Heart (tissue), 3 donors: Measurements from ENCODE around the gene HOXA4.

GRCh38 chr7:26417354-26418478 is 126.1 kb downstream of the SNX10 start:
- RAMPAGE, long total RNA, 2 experiments = no peak in any of the 2 experiments

- RAMPAGE, long total RNA, 2 experiments = no peak in any of the 2 experiments
Observed at GRCh38 chr7:27106223-27107241, 4.0 kb upstream of the HOXA2 start.

DNA sequence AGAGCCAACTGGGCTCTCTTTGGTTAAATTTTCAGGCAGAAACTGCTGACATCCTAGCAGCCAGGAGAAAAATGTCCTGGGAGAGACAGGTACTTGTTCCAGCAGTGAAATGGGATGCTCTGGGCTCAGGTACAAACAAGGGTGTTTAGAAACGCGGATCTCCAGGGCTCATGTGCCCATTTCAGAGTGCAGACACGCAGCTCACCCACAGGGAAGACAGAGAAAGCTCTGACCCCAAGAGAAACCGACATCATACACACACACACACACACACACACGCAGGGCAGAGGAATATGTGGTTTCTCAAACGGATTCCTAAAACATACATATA is 12.0 kb upstream of the HOXA2 start:
- RAMPAGE, long total RNA, 2 experiments = no peak in any of the 2 experiments

DNA sequence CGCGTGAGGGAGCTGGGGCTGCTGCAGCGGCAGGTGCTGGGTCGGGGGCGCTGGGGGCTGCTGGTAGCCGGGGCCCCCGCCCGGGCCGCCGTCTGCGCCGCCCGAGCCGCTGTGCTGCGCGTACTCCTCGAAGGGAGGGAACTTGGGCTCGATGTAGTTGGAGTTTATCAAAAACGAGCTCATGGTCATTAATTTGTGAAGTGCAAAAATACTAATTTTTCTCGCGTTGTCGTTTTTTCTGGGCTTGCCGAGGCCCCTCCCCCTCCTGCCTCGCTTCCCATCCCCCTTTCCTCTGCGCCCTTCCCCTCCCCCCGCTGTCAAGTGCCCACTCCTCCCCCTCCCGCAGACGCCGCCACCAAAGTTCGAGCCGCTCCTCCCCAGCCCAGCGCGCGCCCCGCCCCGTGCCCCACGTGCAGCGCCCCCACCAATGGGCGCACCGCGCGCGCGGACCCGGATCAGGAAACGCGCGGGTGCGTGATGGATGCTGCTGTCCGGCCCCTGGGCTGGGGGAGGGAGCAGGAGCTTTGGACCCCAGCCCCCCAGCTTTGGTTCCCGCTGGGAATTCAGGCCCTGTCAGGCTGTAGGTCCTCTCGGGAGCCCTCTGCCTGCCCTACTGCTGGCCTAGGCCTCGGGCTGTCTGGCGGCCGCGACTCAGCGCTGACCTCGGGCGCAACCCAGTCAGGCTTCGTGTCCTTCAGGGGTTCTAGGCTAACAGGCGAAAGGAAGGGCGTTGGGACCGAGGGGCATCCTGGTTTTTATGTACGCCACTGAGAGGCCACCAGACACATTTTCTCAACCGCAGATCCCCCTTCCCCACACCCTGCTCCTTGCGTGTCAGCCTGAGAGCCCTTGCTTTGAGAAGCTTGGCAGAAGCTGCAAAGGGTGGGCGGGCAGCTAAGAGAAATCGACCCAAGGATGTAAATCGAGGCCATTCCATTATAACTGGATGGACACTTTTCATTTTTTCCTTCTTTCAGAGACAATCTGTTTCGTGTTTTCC is at the start of gene HOXA4:
Gene HOXA4, minus strand, starts transcription at position 213 of the 1,000 bp plus-strand sequence.
- RAMPAGE, long total RNA, 2 experiments = no peak in any of the 2 experiments

DNA sequence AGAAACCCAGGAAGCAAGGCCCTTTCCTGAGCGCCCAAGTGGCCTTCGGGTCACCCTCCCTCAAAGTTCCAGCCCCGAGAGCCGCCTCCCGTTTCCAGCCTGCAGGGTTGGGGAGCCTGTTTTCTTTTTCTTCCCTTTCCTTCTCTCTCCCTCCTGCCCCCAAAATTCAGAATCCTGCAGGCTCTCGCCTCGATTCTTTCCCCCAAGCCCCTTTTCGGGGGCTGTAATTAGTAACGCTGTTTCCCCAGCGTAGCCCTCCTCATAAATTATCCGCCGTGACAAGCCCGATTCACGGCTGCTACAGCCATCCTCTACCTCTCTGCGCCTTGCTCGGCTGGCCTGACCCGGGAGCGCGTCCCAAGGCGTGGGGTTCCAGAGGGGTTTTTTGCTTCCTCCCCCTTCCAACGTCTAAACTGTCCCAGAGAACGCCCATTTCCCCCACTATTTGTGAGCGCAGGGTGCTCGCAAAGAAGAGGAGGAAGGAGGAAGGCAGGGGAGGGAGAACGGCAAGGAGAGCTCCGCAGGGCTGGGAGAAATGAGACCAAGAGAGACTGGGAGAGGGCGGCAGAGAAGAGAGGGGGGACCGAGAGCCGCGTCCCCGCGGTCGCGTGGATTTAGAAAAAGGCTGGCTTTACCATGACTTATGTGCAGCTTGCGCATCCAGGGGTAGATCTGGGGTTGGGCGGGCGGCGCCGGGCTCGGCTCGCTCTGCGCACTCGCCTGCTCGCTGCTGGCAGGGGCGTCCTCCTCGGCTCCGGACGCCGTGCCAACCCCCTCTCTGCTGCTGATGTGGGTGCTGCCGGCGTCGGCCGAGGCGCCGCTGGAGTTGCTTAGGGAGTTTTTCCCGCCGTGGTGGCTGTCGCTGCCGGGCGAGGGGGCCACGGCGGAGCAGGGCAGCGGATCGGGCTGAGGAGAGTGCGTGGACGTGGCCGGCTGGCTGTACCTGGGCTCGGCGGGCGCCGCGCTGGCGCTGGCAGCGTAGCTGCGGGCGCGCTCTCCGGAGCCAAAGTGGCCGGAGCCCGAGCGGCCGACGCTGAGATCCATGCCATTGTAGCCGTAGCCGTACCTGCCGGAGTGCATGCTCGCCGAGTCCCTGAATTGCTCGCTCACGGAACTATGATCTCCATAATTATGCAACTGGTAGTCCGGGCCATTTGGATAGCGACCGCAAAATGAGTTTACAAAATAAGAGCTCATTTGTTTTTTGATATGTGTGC is 662 bp downstream of the HOXA5 start:
- RAMPAGE, long total RNA, 2 experiments = no peak in any of the 2 experiments

DNA sequence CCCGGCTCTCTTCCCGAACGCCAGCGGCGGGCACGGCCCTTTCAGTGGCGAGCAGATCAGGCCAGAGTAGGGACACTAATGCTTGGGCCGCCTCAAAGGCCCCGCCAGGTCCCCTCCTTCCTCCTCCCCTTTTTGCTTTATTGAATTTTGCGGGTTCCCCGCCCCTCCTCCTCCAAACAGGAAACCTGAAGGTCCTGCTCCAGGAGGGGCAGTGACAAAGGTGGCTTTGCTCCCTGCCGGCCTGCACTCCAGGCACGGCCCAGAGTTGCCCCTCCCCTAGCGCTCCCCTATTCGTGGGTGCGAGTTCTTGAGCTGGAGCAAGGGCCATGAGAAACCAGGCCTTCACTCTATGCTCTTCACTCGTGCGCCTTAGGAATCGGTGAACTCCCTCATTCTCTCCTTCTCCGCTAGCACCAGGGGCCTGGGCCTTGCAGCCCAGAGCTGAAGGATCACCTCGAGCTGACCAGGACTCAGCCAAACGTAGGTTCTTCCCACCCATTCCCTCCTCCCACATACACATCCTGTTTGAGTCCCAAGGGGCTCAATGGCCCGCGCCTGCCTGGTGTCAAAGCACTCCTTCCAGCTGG is 543 bp upstream of the HOXA6 start:
- RAMPAGE, long total RNA, 2 experiments = no peak in any of the 2 experiments

DNA sequence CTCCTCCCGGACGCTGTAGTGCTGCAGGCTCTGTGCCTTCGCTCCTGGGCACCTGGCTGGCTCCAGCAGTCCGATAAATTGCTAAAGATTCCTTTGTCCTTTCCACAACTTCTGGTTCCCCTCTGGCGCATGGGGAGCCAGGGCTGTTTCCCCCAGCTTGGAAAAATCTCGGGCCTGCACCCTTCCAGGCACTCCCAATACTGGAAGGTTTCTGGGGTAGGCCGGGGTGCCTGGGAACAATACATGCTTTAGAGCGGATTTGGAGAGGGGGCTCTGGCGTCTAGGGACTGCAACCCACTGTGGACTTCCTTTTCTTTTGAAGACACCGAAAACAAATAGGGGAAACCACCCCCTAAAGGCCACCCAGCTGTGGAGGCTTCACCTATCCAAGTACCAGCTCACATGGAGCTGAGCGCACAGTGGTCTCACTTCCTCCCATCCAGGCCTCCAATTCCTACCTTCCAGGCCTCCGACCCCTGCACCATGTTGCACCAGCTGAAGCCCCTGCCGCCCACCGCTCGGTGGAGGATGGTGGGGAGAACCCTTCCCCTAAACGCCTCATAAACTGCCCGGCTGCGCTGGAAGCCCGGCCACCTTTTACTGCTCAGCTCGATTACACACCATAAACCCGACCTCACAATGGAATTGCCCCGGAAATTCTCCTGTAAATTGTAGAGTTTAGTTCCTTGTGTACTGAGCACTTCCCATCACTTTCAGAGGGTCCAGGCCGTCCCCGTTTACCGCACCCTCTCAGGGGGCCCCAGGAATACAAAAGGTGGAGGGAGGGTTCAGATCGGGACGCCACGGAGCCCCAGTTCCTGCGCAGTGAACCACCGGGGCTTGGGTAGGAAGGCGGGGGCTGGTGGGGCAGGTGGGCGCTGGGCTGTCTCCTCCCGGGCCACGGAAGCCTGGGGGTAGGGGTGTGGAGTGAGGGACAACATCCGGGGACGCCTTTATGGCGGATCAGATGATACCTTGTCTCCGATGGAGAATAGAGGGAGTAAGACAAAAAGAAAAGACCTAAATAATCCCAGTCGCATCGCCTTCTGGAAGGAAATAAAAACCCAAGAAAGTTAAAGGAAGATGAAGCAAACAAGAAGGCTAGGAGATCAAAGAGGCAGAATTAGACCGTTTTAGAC is 1.3 kb upstream of the HOXA7 start:
- RAMPAGE, long total RNA, 2 experiments = no peak in any of the 2 experiments

DNA sequence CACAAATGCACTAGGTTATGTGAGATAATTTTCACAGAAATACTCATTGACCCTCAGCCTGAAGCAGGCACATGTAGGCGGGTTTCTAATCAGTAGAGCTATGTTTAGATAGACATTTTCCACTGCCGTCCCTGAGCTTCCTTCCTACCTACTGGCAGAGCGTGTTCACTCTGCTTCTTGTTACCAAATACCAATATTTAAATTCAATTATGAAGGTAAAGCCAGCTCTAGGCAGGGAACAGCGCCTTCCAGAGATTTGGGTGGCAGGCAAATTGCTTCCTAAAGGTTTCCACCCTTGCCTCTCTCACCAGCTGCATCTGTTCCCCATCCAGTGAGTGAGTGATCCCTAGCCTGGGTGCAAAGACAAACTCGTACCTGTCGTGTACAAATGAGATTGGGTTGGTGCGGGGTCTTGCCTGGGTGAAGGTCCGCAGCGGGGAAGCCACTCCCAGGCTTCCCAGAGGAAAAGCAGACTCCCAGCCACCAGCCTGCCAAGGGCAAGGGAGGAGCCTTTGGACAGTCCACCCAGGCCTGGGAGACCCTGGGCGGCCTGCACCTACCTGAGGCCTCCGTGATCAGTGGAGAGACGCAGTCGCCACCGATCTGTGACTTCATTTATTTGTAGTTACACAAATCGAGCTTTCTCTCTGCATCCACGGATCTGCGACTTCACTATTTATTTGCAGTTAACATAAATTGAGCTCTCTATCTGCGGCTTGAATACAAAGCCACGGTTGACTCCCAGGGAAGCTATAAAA is 2.7 kb upstream of the HOXA7 start:
- RAMPAGE, long total RNA, 2 experiments = no peak in any of the 2 experiments

DNA sequence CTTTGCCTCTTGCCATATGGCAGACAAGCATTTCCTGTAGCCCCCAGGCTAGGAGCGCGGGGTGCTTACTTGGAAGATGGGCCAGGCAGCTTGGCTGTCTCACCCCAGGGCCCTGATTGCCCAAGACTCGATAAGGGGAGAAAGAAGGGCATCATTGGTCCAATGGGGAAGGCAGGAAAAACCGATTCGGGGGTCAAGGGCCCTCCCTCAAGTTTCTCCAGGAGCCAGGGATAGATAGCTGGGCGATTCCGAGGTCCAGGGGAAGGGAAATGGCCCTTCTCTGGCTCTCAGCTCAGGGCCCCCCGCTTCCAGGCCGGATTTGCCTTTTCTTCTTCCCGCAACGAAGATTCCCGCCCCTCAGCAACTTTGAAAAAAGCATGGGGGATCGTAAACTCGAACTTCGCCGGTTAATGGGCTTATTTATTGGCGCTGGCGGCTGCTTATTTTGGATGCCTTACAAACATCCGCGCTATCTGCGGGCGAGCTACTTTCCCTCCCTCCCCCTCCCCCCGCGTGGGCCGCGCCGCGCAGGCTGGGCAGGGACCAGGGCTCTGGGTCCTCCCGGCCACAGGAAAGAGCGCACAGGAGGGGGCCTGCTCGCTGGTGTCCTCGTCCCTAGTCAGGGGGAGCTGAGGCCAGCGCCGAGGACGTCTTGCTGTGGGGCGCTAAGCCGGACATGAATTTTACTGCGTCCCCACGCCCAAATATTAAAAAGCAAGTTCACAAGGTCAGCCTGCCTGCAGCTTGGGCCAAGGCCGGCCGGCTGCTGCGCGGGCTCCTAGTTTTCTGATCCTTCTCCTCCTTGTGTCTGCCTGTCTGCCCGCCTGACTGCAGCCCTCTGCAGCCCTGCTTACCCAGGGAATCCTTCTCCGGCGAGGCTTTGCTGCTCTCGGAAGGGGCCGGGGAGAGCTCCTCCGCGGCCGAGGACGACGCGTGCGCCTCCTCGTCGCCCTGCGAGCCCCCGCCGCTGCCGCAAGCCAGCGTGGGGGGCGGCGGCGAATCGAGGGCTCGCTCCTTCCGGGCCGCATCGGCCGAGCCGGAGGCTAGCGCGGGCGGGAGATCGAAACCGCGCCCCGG is 1.3 kb downstream of the HOXA10 start:
- RAMPAGE, long total RNA, 2 experiments = no peak in any of the 2 experiments

- RAMPAGE, long total RNA, 2 experiments = no peak in any of the 2 experiments
Observed at GRCh38 chr7:27243774-27244205, 1.2 kb downstream of the EVX1 start.

DNA sequence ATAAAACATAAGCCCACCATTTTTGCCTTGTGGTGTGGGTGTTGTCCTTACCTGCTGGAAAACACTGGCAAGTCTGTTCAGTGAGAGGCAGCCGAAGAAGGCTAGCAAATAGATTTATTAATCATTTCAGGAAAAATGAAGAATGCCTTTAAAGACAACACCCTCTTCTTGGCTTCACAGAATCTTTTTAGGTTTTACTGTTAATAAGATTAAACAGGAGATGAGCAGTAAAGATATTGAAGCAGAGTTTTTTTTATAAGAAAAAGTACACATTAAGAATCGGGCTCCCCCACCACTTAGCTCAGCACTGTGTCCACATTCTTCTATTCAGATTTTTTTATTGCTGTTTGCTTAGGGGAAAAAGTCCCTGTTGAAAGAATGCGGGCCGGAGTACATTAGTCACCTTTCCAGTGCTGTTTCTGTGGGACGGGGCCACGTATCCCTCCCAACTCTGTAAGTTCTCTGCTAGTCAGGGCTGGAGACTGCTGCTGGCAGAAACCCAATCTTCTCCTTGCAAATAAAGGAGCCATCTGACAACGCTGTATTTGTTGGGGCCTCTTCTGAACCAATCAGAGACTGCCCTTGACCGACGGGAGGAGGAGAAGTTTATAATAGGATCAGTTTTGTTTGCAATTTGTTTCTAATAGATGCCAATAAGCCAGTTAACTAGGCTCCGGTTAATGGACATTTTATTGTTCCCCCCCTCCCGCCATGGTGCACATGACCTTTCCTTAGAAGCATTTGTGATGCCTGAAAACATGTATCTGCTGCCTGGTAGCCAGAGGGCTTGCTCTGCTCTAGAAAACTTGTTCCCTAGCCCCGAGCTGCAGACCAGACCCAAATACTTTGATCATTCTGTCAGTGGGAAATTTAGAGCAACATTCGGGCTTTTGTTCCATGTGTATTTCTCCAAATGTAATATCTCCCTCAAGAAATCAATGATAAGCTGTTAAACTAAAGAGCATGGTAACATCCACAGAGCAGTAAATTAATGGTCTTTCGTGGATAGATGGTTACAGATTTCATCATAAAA is 104.4 kb downstream of the EVX1 start:
- RAMPAGE, long total RNA, 2 experiments = no peak in any of the 2 experiments

- RAMPAGE, long total RNA, 2 experiments = no peak in any of the 2 experiments
Observed at GRCh38 chr7:27423320-27423796, 180.8 kb downstream of the EVX1 start.

GRCh38 chr7:27512894-27513138 is 149.9 kb downstream of the HIBADH start:
- RAMPAGE, long total RNA, 2 experiments = no peak in any of the 2 experiments

GRCh38 chr7:27602635-27603124 is 60.0 kb downstream of the HIBADH start:
- RAMPAGE, long total RNA, 2 experiments = no peak in any of the 2 experiments

DNA sequence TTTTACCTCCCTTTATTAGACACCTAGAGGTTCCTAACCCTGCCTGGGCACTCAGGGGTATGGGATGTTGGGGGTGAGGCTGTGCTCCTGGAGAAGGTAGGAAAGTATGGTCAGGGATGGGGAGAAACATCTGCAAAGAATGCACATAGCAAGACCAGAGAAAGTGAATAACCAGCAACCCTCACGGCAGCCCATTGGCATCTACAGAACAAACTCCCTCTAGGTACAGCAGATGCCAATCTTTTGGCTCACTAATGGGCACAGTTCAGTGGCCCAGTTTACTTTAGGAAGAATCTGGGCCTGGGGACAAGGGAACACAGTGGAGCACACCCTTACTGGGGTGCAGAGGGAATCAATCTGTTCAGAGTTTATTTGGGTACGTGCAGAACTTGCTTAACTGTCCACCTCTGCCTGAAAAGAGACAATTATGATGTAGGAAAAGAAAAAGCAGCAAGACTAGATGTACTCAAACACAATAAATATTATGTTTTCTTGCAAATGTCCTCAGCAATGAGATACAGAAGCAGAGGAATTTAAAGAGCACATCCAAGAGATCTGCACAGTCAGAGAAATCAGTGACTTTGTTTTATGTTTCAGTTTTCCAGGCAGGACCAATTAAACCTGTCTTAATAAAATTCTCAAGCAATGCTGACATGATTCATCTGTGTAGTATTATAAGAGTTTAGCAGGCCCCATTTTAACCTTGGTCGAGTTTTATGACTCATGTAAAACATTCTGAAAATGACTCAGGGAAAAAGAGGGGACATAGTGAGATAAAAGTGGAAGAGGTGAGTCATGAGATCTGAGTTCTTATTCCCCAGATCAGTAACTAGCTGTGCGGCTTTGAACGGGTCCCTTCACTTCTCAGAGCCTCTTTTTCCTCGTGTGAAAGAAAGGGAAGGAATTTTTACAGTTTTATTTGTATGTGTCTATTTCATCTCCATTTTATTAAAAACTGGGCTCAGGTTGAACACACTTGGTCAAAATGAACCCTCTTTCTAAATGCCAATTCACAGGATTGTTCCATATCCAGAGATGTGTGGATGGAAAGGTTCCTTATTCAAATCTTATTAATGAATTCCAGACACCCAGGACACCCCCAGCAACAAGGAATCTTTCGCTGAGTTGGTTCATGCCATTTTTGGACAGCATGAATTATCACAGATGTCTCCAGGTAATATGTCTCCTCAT is 143.5 kb downstream of the JAZF1 start:
- RAMPAGE, long total RNA, 2 experiments = no peak in any of the 2 experiments

DNA sequence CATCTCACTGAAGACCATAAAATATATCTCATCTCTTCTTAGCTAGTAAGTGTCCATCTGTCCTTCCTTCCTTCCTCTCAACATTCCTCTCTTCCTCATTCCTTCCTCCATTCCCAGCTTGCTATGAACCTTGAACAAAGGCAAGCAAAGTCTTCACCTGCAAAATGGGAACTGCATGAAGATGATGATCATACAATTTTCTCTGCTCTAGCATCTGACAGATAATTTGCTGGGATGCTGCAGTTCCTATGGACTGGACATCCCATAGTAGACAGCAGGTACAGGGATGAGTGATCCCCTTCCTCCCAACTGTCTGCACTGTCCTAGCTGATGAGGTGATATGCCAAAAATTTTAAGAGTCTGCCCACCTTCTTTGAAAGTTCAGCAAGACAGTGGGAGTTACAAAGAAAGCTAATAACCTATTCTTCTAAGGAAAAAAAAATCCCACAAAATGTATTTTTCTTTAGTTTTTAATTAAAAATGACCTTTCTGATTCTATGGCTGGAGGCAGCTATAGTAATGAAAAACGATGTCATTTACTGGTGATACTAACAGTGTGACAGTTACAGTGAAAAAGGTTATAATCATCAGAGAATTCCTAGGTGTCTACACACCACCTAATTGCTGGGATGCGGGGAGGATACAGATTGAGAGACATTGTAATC is 136.3 kb downstream of the JAZF1 start:
- RAMPAGE, long total RNA, 2 experiments = no peak in any of the 2 experiments

DNA sequence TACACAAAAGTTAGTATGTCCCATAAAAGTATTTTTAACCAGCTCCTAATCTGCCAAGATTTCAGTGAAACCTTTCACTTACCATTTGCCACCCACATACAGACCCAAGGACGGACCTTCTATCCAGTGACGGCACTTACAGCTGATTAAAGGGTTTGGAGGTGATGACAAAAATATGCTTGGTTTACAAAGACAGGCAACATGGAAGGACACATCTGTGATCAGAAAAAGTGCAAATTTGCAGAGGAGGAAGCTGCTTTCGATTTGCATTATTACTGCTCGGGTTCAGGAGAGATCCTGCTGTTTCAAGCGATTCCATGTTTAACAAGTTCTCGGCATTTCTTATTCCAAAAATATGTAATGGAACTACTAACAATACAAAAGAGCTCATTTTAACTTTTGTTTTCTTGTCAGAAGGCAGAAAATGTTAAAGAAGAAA is 109.0 kb downstream of the JAZF1 start:
- RAMPAGE, long total RNA, 2 experiments = no peak in any of the 2 experiments

DNA sequence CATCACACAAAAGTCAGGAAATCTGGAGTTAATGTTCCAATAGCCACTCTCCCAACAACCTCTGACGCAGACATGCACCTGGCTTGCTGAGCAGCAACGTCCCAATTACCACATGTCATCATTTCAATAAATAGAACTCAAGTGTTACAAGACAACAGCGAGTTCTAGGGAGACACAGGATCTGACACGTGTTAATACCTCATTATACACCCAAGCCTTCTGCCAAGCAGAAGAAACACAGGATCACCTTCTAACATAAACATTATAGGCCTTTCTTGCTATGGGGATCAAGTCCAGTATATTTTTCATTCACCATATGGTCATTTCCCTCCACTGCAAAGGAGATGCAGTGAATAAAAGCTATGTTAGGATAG is 74.3 kb downstream of the JAZF1 start:
- RAMPAGE, long total RNA, 2 experiments = no peak in any of the 2 experiments

DNA sequence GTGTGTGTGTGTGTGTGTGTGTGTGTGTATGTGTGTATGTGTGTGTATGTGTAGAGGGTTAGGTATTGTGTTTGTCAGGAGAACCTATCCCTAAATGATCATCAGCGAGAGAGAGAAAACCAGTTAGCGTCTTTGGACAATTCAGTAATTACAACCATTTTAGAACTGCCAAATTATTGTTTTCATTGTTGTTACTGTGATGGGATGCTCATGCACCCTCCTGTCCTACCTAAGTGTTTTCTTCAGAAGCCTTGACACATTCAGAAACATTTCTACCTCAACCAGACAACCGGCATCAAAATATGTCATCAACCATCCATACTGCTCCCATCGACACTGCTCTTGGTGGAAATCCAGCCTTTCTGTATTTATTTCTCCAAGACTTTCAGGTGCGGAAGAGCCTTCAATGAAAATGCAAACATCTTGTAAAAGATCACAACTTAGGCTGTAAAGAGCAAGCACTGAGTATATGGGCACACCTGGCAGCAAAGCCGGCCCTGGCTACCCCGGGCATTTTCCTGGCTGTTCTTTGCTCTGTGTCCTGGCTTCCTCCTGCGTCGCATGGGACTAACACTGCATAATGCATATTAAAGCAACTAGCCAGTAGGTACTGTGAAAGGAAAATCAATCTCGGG is 10.1 kb downstream of the JAZF1 start:
- RAMPAGE, long total RNA, 2 experiments = no peak in any of the 2 experiments

- RAMPAGE, long total RNA, 2 experiments = no peak in any of the 2 experiments
Observed at GRCh38 chr7:28179068-28179284, 1.6 kb downstream of the JAZF1 start.